SUDHL5 (cell line): ENCODE results near the gene C2CD4B.

GRCh38 chr15:60397000-60397327 is 822 bp downstream of the ANXA2 start:
- PRO-cap: no peak

GRCh38 chr15:60402521-60403154 is 4.9 kb upstream of the ANXA2 start:
- PRO-cap: no peak

GRCh38 chr15:60477792-60478494 is 999 bp downstream of the ICE2 start:
- PRO-cap: bidirectional peak, plus-strand start at chr15:60478213, minus-strand start at chr15:60478186

DNA sequence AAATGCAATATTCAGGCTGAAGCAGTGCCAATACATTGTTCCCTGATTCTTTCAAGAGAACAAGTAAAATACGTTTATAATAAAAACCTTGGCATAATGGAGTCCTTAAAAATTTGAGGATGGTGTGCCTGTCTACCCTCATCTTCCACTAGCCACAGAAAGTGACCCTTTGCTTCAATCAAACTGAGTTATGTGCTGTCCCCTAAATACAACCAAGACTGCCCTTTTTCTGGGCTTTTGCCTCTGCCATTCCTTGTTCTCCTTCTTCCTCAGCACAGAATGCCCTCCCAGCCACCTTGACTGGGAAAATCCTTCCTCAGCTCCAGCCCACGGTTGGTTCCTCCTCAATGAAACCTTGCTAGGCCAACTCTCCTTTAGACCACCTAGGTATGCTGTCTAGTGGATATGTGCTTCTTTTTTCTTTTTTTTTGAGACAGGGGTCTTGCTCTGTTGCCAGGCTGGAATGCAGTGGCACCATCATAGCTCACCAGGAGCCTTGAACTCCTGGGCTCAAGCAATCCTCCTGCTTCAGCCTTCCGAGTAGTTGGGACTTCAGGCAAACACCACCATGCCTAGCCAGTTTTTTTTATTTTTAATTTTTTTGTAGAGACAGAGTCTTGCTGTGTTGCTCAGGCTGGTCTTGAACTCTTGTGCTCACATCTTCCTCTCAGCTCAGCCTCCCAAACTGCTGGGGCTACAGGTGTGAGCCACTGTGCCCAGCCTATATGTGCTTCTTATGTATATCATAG is 48.9 kb upstream of the ICE2 start:
- PRO-cap: no peak

DNA sequence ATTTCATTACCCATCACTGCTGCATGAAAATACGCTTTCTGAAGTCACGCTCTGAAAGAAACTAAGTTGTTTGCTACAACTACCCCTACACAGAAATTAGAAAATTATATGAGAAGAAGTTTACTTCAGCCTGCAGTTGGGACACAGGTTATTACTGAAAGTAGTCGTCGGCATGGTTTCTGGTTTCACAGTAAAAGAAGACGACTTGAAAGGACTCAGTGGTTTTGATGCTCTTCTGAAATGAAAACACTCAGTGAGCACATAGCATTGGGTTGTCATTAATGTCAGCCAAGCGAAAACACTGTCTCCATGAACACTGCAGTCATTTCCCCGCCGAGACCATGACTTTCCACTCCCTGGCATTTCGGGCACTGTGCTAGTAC is 69.1 kb upstream of the ICE2 start:
- PRO-cap: no peak

GRCh38 chr15:60576035-60576476 is 97.1 kb upstream of the ICE2 start:
- PRO-cap: no peak

- PRO-cap: no peak
Measured at GRCh38 chr15:60590657-60591233, 111.8 kb upstream of the ICE2 start.

- PRO-cap: no peak
Measured at GRCh38 chr15:60616102-60616640, 137.2 kb upstream of the ICE2 start.

- PRO-cap: no peak
Measured at GRCh38 chr15:60804906-60805597, 326.1 kb upstream of the ICE2 start.

GRCh38 chr15:61170191-61170961 is 58.7 kb downstream of the RORA start:
- PRO-cap: no peak

GRCh38 chr15:61559048-61559247 is 329.8 kb upstream of the RORA start:
- PRO-cap: no peak

DNA sequence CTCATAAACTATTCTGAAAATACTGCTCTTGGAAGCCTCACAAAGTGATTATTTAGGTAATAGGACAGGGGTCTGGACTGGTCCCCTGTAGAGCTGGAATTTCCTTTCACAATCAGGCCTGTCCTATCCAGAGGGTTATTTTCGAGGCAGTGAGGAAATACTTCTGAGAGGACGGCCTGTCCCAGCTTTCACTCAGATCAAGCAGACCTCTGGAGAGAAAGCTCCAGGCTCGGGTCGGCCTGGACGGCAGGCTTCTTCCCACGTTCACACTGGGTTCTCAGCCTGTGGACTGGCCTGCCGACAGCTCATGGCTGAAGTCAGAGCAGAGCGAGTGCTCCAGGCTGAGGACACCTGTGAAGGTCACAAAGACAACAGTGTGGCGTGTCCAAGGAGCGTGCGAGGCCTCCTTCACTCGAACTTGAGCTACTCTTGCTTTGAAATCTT is 405.3 kb downstream of the VPS13C start:
- PRO-cap: no peak

- PRO-cap: no peak
Measured at GRCh38 chr15:62135264-62136240, 29.5 kb downstream of the C2CD4B start.

DNA sequence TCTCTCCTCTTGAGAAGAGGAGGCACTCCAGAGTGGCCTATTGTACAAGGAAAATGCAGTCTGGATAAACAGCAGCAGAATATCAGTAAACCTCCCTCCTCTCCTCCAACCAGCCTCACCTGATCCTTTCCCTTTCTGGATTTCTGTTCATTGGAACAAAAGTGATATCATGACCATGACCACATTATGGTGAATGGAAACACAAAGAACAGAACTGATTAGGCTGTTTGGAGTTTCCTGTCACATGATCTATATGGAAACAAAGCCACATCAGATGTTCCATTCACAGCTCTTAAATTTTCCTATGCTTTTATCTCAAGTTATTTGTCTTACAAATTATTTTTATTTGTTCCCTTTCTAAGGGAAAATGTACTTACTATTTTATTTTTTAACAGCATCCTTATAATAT is 14.6 kb downstream of the C2CD4B start:
- PRO-cap: no peak

DNA sequence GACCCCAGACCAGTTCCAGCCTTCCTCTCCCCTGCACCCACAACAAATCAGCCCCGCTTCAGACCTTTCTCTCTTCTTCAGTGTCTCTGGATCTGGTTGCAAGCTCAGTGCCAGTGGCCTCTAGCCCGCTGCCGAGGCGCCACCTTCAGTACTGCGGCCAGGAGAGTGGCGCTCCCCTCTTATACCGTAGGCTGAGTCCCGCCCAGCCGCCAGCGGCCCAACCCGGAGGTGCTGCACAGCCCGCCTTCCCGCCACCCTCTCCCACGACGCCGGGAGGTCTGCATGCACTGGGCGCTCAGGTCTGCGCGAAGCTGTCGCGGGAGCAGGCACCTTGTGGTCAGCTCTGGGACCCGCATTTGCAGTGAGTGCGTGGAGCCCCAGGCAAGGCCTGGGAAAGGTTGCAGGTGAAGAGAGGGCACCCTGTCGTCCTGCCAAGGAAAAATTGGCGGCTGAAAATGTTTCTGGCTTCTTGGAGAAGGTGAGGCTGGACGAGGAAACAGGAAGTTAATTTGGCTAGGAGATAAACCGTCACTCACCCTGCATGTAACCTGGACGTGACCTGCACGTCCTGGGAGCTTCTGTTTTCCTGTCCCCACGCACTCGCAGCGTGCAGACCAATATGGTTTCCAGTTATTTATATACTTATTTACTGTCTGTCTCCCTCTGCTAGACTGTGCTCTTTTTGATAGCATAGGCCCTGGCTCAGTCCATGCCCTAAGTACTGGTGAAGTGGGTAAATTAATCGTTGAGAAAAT is at the start of gene C2CD4B:
C2CD4B (minus strand) TSS at position 155 of the 755 bp plus-strand sequence.
- PRO-cap: no peak

DNA sequence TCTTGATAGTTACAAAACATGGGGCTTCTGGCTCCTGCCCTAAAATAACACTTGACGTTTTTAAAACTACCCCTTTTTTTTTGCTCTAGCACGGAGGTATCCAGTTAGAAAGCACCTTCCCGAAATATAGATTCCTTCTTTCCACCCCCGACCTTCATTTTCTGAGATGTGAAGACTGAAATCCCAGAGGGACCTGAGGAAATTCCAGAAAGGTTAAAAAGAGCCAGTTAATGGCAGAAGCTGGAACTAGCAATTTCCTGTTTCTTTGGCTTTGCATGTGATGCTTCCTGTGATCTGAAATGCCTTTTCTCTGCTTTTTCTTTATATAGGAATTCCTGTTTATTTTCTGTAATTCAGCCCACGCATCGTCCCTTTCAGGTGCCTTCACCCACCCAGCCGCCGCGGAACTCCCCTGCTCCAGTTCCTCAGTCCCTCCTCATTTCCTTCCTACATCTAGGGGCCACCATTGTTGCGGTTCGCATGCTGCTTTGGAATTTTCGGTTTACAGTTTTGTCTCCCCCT is 937 bp upstream of the C2CD4B start:
- PRO-cap: no peak

DNA sequence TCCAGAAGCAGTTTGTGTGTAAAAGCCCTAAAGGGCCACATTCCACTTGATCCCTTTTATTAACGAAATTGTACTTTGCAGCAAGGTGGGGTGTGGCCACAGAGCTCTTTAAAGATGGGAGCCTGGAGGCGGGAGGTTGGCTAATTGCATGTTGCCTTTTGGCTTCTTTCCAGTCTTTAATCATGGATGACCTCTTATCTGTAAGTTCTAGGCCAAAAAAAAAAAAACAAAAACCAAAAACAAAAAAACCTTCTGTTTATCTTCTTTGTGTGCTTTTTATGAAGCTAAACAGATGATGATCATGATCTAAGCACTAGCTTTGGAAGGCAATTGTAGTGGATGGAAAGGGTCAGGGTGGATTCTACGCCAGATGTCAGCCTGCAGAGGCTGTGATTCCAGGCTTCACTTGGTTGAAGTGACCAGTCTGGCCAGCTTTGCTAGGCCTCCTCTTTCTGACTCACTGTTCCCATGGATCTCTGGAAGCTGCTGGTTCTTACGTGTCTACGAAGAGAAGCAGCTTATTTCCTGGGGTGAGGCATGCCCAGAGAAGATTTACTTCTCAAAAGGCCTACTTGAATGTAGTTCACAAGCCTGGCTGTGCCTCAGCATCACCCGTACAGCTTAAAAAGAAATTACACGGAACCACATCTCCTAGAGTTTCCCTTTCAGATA is 105.5 kb downstream of the TLN2 start:
- PRO-cap: no peak

GRCh38 chr15:62561032-62561634 is 170.8 kb downstream of the TLN2 start:
- PRO-cap: no peak

DNA sequence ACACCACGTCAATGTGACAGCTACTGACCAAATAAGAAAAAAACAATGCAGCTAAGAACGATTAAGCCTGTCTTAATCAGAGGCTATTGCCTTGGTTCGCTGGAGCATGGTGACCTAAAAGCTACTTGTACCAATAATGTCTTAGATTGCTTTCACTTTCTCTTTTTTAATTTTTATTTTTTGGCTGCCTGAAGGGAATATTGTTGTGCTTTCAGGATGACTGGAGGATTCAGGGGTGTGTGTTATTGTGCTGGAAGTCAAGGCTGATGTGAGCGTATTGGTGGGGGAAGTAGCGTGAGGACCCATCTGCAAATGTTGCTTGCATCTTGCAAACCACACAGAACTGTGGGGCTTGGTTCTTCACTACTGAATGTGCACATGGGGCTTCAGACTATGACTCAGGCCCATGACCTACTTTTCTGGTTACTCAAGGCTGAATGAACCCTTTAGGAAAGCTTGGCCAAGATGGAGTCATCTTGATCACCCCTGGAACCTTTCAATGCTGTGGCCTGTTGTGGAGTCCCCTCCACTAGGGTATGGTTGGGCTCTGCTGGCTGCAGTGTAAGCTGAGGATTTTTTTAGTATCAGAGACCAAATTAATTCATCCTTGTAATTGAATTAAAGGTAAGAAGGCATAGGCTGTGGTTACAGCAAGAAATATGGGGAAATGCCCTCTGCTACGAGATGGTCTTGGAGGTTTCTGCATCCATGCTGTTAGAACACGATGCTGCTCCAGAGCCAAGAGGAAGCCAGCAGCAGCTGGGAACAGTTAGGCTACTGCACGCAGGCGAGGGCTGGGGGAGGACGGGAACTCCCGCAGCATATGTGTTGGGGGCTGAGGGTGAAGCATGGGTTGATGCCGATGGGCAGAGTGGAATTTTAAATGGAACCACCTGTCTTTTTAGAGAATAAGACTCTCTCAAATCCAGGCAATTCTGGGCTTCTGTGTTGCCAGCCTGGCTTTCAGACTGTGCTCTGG is 234.8 kb downstream of the TLN2 start:
- PRO-cap: no peak

DNA sequence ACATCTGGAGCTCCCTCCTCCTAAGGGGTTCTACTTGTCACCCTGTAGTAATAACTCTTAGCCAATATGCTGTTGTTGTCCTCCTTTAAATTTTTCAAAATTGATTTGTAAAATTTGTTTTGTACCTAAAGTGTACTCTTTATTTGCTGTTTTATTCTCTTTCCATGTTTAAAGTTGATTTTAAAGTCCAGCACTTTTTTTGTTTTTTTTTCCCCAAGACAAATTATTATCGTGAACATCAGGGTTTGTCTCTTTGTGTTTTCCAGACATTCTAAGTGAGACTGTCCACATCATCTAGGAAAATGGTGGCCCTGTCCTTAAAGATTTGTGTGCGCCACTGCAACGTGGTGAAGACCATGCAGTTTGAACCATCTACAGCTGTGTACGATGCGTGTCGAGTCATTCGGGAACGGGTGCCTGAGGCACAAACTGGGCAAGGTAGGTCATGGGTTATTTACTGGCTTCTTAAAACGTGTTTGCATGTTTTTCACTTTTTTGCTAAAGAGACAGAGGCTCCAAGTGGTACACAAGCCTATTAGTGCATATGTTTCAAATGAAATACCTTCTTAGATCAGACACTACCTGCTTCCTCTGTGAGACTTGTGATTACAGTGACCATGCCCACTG is 256.8 kb downstream of the TLN2 start:
- PRO-cap: no peak